ENCODE data around the genes EPHA5, CENPC, UGT2B11, AMBN, JCHAIN and GRSF1.

GRCh38 chr4:64340439-64341184 lies 68.6 kb downstream of the TECRL start:
- PRO-cap = no peak

DNA sequence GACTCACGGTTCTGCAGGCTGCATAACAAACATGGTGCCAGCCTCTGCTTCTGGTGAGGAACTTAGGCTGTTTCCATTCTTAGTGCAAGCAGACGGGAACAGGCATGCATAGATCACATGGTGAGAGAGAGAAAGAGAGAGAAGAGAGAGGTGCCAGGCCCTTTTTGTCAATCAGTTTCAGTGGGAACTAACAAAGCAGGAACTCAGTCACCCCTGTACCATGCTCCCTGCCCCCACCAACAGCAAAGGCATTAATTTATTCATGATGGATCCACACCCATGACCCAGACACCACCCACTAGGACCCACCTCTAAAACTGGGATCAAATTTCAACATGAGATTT lies 615.0 kb upstream of the TECRL start:
- PRO-cap = no peak

DNA sequence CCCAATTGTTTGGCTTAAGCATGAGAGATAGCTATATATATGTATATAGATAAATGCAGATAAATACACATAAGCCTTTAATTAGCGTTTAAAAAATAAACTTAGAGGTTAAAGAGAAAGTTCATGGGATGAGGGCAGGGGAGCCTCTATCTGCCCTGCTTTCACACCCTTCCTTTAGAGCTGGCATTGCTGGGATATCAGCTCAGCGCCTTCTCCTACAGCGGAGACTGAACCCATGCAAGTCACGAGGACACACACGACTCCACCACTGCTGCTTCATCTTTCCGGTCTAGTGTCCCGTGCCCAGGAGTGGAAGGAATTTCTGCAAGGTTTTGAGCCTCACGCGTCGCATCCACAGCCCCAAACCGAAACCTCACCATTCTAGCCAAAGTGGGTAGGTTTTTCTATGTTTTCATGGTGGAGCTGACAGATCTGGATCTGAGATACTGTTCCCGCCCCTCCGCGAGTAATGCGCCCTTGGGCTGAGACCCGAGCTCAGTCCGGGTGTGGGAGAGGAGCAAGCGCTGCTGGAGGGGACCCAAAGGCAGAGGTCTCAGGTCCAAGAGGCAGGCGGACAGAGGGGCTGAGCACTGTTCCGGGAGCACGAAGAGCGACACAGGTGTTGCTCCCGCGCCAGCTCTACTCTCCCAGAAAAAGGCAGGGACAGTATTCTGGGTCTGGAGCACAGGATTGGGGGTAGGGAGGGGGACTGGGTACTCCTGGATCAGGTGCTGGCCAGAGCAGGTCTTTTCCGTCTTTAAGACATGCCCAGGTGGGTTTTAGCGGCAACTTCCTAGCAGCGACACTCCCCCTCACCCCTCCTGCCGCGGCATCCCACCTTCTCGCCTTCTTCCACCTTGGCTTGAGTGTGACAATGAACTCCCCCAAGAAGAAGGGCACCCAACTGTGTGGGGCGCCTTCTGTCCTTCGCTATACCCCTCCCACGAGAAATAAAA lies 2.0 kb downstream of the EPHA5 start:
- PRO-cap = no peak

DNA sequence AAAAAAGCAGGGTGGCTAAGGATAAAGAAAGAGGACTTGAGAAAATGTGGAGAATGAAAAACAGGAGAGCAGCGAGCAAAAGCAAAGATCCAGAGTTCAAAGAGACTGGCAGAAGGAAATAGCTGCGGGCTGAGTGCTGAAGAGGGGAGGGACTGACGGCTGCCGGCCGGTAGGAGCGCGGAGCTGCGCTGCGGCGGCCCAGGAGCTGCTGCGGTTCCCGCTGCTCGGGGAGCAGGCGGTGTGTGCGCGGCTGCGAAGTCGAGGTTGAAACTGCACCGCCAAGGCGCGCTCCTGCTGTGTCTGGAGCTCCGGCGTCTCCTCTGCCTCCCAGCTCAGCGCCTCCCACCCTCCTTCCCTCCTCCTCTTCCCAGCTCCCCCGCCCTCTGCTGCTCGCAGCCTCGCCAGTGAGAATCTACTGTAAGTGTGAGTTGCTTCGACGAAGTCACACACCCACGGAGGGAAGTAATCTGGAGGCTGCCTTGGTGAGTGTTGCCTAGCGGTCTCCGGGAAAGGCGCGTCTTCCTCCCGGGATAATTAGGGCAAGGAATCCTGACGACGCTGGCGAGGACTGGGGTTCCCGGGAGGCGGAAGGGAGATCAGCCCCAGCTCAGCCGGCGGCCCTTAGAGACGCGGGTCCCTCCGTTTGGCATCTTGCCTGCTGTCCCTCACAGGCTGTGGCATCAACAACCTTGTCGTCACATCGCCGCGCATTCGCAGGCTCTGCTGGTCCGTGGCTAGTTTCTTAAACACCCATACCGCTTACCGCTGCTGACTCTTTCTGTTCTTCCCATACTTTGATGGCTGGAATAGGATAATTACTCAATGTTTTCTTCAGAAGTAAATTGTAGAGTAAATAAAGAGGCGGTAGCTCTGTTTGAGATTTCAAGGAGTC lies at the start of gene EPHA5:
EPHA5 (minus strand) TSS at position 298 of the 892 bp plus-strand sequence.
- PRO-cap = unidirectional peak, minus-strand start at position 272 of the sequence

- PRO-cap = bidirectional peak, plus-strand start at chr4:67545751, minus-strand start at chr4:67545544
Observed at GRCh38 chr4:67545107-67545897, at the start of gene CENPC. CENPC (minus strand) TSS chr4:67545503.

DNA sequence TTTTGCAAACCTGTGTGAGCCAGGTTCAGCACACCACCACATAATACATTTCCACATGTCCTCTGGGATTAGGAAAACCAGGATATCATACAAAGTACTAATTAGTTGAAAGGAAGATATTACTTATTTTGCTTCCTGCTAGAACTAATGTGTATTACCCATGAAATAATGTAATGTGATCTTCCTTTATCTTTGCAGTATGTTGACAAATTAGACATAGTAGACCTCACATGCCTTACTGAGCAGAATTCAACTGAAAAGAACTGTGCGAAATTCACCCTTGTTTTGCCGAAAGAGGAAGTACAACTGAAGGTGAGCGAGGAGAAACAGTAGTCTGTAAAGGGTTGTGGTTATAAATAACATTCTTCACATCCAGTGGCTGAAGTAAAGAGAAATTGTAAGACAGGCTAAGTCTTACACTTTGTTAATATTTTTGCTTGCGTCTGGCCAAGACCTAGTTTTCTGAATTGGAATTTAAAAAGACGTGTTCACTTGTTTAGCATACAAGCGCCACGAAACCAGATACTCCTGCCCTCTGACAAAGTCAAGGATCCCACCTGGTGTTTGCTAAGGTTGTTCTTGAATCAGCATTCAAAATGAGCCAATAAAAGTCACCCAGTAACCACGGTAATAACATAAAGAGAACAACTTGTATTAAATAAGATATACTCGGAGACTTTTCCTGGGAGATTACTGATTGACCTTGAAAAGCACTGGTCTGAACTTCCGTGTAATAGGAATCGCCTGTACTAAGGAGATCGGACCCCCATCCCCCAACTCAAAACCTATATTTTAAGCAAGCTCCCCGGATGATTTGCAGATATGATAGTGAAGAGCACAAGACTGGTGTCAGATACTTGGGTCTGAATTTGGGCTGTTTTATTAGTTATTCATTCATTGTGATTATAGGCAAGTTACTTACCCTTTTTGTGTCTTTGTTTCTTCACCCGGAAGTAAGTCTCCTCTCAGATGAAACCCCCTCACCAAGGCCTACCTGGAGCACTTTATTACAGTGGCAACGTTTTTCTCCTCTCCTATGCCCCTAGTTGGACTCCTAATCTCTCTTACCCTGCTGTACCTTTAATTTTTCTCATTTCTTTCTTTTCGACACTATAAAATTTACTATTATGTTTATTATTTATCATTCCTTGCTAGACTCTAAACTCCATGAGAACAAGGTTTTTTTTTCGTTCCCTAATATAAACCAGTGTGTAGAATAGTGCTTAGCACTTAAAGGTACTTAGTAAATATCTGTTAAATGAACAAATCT lies 17.1 kb downstream of the STAP1 start:
- PRO-cap = no peak

DNA sequence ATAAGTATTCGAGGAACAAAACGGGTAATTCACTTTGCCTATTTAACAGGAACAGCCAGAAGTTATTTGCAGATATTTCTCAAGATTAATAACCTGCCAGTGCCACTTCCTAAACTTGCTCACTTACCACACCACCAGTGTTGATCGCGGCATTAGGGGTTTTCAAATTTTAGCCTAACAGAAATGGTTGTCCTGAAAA lies 808 bp downstream of the YTHDC1 start:
- PRO-cap = no peak

DNA sequence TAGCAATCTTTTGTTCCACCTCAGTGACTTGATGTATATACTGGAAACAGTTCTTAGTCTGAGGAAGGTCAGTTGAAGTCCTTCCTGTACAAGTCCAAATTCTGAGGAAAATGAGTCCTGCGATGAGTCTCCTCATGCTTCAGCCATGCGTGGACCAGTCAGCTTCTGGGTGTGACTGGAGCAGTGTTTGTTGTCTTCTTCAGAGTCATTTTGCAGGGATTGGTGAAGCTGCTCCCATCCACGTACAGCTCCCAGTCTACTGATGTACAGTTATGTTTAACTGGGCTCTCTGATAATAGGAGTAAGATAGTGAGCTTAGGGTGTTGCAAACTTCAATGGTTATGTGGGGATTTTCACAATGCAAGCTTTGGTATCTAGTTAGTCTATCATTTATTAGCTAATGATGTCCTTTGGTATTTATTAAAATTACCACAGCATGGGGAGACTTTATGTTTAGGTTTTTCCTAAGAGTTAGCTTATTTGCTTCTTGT lies 3.4 kb downstream of the UGT2B17 start:
- PRO-cap = no peak

DNA sequence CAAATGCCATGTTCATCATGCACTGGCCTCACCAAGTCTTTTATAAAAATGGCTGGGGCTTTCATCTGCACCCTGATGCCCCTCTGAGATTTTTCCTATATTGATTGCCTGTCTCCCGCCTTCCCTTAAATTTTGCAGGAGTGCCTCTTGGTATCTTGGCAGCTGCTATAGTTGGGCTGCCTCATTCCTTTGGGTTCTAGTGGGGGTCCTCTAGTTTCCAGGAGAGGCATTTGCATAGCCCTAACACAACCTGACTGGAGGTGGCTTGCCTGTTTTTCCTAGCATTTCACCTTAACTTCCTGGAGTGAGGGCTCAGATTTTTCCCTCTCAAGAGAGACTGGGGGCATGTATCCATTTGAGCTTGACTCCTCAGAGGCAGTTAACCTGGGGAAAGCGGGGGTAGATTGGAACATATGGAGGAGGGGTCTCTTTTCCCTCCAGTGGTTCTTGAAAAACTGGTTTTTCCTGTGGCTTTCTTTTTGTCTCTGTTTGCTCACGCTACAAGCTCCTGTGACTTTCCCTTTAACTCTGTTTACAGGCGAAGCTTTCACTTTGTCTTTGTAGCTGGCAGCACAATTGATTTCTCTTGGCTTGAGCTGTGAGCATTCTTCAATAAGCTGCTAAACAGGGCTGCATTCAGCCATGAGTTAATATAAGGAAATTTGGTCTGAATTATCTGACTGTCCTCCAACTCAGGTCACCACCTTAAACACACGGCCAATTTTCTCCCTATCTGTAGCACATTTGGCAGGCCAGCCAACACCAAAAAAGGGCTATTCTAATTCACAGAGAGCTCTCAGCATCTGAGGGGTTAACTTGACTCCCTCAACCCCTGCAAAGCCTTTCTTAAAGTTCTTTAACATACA lies 45.8 kb downstream of the UGT2A3 start:
- PRO-cap = unidirectional peak, plus-strand start at position 555 of the sequence

- PRO-cap = no peak
Observed at GRCh38 chr4:69051683-69051994, 44.6 kb upstream of the UGT2B7 start.

GRCh38 chr4:69214465-69214825 lies at the start of gene UGT2B11:
UGT2B11 (minus strand) TSS chr4:69214748.
- PRO-cap = no peak

DNA sequence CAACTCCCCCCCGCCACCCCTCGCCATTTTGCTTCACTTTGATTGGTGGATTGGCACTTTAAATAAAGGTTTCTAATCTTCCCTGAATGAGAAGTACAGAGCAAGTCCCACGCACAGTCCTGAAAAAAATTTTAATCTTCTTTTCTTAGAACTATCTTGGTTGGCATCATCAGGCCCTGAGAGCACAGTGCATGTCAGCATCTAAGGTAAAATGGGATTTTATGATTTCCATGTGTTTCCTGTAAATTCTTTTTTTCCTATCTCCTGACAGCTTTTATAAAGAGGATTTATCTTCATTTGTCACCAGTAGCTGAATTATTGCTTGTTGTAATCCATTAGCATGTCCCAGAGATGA lies at the start of gene AMBN:
AMBN (plus strand) TSS at position 89 of the 355 bp plus-strand sequence.
- PRO-cap = no peak

DNA sequence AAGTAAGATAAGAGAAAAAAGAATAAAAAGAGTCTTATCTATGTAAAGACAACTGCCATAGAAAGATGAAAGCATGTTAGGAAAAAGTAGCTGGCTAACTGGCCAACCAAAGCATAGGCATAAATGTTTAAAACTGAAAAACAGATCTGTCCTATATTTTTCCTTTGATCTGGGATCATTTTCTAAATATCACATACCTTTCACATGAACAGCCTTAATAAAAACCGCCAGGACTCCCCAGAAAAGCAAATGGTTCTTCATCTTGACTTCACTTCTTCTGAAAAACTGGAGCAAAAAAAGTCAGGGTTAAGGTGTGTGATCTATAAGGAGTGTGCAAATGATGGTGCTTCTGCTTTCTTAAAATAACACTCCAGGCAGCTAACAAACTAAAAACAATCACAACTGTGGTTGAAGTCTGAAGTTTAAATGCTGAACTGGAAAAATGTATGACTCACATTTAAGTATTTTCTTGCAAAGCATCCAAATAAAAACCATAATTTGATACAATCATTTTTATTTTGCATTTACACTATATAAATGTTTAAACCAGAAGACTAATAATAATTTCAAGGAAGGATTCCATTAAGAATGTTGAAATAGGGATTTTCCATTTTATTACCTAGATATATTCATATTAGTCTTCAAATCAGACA lies at the start of gene JCHAIN:
JCHAIN (minus strand) TSS at position 279 of the 653 bp plus-strand sequence.
- PRO-cap = no peak

DNA sequence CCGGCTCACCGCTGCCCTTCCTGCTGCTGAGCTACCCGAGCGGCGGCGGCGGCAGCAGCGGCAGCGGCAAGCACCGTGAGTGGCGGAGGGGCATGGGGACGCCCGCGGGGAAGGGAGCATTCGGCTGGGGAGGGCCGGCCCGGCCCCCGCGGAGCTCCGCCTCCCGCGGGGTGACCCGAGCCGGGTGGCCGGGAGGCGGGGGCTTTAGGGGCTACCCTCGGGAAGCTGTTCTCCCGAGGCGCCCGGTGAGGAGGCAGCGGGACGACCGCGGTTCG lies 16.6 kb upstream of the RUFY3 start:
- PRO-cap = bidirectional peak, plus-strand start at position 248 of the sequence, minus-strand start at position 84 of the sequence

GRCh38 chr4:70839176-70840147 lies at the start of gene GRSF1:
GRSF1 (minus strand) TSS chr4:70839890.
- PRO-cap = bidirectional peak, plus-strand start at chr4:70839389, minus-strand start at chr4:70839261; unidirectional peak, minus-strand start at chr4:70839827; unidirectional peak, minus-strand start at chr4:70839890; unidirectional peak, minus-strand start at chr4:70839945

DNA sequence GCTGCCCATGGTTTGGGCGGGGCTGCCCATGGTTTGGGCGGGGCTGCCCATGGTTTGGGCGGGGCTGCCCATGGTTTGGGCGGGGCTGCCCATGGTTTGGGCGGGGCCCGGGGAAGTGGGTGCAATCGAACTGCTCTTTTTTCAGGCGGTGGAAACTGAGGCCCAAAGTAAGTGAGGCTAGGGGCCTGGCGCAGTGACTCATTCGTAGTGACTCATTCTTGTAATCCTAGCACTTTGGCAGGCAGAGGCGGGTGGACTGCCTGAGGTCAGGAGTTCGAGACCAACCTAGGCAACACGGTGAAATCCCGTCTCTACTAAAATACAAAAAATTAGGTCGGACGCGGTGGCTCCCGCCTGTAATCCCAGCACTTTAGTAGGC lies 447 bp upstream of the GRSF1 start:
- PRO-cap = no peak

DNA sequence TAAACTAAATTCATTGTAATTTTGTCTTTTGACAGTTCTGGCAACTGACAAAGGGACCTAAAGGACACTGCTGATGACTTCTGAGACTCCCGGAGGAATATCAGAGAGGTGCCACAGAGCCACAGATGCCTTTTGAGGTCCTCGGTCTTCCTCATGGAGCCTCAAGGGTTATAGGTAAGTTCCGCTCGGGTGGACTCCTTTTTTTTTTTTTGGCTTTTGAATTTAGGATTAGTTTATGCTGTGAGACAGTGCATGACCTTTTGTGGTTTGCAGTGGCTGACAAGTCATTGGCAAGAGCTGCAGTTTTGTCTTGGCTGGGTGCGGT lies 4.4 kb upstream of the GRSF1 start:
- PRO-cap = no peak

DNA sequence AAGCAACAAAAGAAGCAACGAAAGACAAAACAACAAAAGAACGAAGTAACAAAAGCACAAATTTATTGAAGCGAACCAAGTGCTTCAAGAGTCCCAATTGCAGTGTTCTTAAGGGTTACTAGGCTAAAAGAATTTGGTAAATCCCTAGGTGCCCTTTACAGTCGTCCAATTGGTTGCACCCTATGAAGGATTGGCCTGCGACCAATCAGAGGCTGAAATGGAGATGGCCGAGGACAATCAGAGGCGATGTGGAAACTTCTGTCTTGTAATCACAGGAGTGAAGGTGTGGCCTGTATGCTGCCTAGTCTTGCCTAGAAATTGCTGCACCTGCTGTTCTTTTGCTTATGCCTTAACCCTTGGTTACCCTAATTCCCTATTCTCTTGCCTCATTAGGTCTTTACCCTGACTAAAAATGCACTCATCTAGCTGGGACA lies 1.1 kb upstream of the DCK start:
- PRO-cap = unidirectional peak, plus-strand start at position 304 of the sequence

- PRO-cap = no peak
Observed at GRCh38 chr4:71185155-71185532, 1.9 kb upstream of the SLC4A4 start.

DNA sequence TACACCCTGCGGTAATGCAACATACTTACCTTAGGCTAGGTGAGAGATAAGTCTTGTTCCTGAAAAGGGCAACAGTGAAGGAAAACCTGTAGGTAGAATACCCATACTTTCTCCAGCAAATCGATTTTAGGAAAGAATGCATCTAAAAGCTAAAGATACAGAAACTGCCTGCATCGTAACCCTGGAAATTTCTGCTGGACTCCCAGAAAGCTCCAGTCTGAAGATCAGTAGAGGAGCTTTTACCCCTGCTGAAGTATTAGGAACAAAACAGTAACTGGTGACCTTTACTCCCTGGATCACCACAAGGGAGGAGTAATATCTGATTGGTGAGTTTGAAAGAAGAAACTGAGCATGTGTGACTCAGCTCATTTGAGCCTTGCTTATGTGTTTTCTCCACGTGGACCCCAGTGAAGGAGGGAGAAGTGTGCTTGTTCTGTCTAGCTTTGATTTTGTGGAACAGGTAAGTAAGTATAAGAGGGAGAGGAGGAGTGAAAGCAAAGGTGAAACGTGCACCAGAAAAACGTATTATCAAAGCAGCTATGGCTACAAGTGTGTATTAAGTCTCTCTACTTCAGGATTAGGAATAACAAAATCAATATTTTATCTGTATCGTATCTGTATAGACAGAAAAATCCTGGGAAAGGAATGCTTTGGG lies 34.6 kb upstream of the COX18 start:
- PRO-cap = no peak

Data from Metastatic Pancreatic Carcinoma in the Ovary (tissue), 1 donor.